Hair follicular keratinocyte (primary cell): ENCODE data around the gene NUP98.

DNA sequence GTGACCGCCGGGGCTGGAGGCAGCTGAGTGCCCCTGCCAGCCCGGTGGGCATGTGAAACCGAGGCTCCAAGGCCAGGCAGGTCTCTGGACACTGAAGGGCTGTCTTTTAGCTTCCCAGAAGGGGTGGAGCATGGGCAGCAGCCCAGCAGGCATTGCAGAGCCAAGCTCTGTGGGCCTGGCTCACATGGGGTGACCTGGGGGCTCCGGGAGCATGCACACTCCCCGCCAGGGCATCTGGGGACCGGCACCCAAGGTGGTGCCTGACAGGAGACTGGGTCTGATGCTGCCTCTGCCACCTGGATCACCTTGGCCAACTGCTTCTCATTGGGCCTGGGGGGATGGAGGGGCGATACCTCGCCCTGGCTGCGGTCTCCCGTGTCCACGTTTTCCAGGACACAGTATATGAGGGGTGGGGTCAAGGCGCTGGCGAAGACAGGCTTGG, 3.6 kb downstream of the INS start:
- RAMPAGE, long total RNA: no peak

DNA sequence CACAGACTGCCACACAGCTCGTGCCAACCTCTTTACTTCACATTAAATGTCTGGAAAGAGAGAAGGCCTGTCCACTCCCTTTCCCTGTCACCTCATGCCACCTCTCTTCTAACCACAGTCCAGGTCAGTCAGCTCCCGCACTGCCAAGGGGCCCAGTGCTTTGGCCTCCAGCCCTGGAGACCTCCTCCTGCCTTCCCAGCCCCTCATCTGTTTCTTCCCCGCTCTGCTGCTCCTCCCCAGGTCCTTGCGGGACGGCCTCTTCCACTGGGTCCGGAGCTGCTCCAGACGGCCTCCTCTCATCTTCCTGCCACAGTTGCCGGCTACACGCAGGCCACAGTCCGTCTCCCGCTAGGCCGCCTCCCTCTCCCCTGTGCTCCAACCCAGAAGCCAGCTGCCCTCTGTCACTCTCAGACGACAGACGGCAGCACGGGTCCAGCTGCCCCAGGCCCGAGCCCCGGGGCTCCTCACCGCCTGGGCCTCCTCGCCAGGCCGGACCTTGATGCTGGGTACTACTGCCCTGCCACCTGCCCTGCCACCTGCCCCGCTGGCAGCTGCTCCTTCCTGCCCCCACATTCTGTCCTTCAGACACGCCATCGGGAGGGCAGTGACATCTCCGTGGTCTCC, 42.8 kb upstream of the TH start:
- RAMPAGE, long total RNA: no peak

DNA sequence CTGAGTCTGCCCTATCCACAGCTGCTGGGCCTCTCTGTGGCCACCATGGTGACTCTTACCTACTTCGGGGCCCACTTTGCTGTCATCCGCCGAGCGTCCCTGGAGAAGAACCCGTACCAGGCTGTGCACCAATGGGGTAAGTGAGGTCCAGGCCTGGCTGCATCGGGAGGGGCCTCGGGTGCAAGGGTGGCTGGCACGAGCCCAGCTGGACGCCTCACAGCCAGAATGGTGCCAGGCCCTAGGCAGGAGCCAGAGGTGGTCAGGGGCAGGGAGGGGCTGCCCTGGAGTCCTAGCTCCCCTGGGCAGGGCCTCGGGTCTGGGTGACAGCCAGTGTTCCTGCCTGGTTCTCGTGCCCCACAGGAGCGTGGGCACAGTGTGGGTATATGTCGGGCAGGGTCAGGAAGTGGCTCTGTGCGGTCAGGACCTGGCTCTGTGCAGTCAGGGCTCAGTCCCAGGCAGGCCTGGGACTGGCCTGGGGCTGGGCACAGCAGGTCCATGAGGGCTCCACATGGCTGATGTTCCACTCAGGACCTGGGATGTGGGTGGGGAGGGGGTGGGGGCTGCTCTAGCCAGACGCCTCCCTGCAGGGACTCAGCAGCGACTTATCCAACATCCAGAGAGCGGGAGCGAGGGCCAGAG, 1.1 kb downstream of the TSPAN32 start:
- RAMPAGE, long total RNA: no peak

DNA sequence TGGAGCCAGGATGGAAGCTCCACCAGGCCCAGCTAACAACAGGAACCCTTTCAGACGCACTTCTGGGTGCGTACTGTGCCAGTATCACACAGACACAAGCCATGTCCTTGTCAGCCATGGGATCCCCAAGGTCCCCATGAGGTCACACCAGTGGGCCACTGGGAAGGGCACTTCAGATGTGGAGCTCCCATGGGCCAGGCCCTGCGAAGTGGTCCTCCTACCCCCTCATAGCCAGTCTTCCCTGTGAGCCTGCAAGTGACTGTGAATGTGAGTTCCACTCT, 2.4 kb upstream of the CD81 start:
- RAMPAGE, long total RNA: no peak

GRCh38 chr11:2393984-2394591, 6.5 kb upstream of the TSSC4 start:
- RAMPAGE, long total RNA: no peak

DNA sequence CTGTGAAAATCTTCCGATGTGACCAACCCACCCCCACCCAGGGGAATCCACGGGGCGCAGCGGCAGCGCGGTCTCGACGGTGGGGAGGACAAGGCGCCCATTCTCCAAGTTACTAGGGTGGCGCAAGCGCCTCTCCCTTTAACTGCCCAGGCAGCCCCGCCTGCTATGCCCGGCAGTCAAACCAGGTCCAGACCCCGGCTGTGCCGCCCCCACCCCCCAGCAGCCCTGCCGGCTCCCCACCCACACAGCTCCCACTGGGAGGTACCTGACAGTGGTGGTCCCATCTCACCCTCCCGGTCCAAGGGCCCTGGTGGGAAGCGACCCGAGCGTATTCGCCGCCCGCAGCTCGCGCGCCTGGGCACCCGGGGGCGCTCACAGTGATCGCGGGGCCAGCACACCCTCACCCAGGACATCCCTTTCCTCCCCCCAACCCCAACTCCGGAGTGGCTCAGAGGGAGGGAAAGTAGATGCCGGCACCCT, 382 bp downstream of the TRPM5 start:
- RAMPAGE, long total RNA: no peak

DNA sequence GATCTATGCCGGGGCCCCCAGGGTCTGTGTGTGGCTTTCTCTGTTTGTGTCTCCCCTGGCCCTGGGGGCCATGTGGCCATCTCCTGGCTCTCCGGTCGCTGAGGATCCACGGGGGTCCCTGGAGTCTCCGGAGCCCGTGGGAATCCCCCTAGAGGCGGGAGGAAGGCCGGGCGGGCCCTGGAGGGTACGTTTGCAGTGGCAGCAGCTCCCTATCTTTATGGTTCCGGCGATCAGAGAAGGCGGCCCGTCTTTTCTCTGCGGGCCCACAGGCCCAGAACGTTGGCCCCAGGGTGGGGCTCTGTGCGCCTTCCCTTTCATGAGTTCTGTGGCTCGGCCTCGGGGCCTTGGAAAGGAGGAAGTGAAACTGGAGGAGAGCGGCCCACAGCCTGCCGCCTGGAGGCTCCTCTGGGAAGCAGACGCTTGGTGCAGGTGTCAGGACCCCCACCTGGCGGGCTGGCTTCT, 82.1 kb downstream of the KCNQ1 start:
- RAMPAGE, long total RNA: no peak

GRCh38 chr11:2645700-2646947, 201.3 kb downstream of the KCNQ1 start:
- RAMPAGE, long total RNA: no peak

- RAMPAGE, long total RNA: no peak
Observed at GRCh38 chr11:2666041-2667079, 219.2 kb downstream of the CDKN1C start.

DNA sequence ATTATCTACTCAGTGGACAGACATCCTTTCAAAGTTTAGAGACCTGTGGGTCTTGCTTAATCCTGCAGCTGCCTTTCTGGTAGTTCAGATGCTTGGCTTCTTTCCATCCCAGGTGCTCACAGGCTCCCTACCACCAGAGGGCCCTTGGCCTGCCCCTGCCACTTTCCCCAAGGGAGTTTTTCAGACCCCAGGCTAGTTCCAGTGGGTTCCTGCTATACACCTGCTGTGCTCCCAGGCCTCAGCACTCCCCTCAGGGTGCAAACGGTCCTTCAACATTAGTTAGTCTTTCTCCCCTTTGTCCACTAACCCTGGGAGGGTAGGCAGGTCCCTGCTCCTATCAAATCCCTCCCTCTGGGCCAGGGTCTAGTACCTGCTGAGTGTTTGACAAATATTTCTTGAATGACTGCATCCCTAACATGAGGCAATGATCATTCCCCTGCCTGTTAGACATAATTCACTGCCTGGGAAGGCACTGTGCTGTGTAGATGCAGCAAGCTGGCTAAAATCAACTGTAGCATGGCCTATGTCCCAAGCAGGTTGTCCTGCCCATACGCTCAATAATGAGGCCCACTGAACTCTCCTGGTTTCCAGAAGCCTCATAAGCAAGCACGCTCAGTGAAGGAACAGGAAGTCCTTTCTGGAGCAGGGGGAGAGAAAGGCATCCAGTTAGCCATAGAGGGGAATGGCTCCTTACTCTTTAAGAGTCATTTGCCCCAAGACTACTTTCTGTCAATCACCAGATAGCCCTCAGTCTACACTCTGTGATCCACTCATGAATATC, 193.0 kb downstream of the CDKN1C start:
- RAMPAGE, long total RNA: no peak

GRCh38 chr11:2695224-2696168, 190.1 kb downstream of the CDKN1C start:
- RAMPAGE, long total RNA: no peak

- RAMPAGE, long total RNA: no peak
Observed at GRCh38 chr11:2752844-2753239, 132.7 kb downstream of the CDKN1C start.

DNA sequence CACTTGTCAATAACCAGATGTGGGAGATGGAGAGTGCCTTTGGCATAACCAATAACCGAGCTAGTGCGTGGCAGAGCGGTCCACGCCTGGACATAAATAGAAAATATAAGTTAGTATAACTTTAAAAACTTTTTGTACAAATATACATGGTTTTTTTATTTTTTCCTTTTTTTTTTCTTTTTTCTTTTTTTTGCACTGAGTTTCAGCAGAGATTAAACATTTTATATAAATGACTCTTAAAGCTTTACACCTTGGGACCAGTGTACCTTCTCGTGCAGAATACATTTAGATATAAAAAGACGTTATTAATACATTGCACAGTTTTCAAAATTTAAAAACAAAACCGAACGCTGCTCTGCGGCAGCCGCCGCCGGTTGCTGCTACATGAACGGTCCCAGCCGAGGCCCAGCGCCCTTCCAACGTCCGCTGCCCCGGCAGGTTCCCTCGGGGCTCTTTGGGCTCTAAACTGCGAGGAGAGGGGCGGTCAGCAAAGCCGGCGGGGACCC, 2.1 kb downstream of the CDKN1C start:
- RAMPAGE, long total RNA: no peak

- RAMPAGE, long total RNA: no peak
Observed at GRCh38 chr11:2932836-2933274, 3.6 kb upstream of the PHLDA2 start.

DNA sequence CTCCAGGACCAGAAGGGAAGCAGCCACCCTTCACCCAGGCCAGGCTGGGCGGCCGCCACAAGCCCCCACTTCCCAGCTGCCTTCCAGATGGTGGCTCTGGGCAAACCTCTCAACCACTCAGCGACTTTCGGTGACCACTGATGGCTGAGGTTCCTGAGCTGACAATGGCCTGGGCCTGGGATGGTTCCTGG, 13.6 kb upstream of the PHLDA2 start:
- RAMPAGE, long total RNA: no peak

GRCh38 chr11:3022266-3023432, 30.5 kb upstream of the NAP1L4 start:
- RAMPAGE, long total RNA: no peak

- RAMPAGE, long total RNA: no peak
Observed at GRCh38 chr11:3041519-3042143, 15.6 kb downstream of the CARS1 start.

DNA sequence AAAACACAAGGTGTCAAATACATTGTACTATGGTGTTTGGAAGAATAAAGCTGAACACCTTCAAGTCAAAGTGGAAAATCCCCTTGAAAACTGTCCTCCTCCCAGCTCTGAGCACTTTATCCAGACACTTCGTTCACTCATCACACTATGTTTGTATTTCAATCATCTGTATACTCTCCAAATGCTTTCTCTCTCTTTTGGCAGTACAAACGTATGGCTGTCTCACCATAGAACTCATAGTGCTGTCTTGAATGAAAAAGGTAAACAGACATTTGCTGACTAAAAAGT, 54.1 kb upstream of the CHRNA10 start:
- RAMPAGE, long total RNA: no peak

DNA sequence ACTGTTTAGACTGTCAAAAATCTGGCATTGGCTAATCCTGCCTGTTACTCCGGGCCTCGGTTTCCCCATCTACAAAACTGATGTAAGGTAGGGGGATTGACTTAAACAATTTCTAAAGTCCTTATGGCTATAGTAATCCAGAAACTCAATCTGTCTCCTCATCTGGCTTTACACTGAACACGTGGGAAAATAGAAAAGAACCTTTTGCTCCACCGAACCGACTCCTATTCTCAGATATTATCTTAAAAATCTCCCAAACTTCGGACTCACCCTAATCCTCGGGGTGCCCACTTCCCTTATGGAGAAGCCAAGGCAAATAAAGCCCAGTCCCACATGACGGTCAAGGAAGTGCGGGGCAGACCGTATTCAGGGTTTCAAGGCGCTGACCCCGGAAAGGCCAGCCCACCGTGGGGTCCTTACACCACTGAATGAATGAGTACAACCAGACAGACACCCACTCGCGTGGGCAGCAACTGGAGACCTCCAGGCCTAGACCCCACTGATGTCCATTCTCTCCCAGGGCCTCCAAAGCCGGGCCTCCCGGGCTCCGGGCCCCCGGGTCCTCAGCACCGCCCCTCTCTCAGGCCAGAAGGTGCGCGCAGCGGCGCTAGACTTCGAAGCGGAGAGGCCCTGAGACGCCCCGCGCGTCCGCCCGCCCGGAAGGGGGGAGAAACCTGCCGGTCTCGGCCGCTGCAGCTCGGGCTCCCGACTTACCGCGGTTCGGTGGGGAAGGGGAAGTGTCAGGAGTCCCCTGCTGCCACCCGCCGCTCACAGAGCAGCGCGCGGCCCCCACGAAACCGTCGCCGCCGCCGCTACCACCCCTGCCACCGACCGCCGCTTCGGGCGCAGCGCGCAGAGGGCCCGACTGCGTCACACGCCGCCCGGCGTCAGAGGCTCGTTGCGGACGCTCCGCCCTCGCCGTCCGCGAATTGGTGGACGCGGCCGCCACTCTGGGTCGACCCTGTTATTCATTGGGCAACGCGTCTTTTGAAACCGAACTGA, at the start of gene NUP98:
NUP98 (minus strand) TSS at position 869 of the 1,002 bp plus-strand sequence.
- RAMPAGE, long total RNA: no peak

DNA sequence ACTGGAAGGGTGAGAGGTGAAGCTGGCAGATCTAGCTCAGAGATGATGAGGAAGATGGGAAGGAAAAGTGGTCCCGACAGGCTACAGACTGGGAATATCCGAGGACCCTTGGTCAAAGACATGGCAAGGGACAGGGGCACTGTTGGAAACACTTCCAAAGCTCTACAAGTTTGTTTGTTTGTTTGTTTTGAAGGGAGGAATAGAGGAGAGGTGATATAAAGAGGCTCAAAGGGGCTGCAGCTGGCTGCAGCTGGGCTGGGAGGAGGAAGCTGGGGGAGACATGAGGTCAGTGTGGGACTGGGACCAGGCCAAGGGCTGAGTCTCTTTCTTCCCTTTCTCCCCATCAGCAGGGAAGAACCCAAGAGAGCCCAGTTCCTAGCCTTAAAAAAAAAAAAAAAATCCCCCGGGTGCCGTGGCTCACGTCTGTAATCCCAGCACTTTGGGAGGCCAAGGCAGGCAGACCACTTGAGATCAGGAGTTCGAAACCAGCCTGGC, 5.0 kb downstream of the RHOG start:
- RAMPAGE, long total RNA: no peak